Caco-2 (cell line): ENCODE measurements around a stretch of chr16.

DNA sequence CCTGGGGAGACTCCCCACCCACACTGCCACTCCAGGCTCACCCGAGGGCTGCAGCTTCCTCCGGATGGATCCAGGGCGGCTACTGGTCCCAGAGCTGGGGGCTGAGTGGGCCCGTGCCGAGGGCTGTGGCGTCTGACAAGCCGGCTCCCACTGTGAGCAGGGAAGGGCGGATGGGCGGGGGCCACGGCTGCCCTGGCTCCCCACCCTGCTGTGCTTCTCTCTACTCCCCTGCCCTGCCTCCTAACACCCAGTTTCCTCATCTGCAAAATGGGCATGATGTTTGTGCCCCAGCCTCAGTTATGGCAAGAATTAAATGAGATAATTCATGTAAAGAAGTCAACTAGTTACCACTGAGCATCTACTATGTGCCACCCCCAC lies 24.1 kb downstream of the KATNB1 start:
- PRO-cap = no peak
- RRBS = 94% methylated on average over 6 of the region's 10 CpGs

- PRO-cap = no peak
- RRBS = no CpG with 5 or more reads among the region's 13 CpGs
Measured at GRCh38 chr16:57764070-57764723, 28.6 kb downstream of the KATNB1 start.

DNA sequence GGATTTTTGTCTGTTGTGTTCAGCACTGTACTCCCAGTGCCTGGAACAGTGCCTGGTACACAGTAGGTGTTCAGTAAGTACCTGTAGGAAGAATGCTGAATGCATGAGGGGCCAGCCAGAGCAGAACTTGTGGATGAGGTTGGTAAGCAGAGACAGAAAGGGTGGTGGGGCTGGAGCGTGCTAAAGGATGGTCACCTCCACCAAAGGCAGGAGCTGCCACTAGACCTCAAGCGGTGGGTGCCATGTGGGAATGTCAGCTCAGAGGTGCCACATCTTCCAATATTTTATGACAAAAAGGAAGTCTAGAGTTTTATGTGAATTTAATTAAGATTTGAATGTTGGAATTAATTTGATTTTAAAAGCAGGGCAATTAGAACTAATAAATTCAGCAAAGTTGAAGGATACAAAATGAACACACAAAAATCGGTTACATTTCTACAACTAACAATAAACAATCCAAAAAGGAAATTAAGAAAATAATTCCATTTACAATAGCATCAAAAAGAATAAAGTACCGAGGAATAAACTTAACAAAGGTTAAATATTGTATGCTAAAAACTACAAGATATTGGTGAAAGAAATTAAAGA lies 25.6 kb downstream of the KIFC3 start:
- PRO-cap = no peak
- RRBS = no CpG with 5 or more reads among the region's 4 CpGs

- PRO-cap = no peak
- RRBS = 39% methylated on average over 2 of the region's 13 CpGs
Measured at GRCh38 chr16:57797029-57797488, 5.2 kb downstream of the KIFC3 start.

- PRO-cap = no peak
- RRBS = 21% methylated on average over 1 of the region's 7 CpGs
Measured at GRCh38 chr16:57899058-57899424, 71.9 kb downstream of the CNGB1 start.

DNA sequence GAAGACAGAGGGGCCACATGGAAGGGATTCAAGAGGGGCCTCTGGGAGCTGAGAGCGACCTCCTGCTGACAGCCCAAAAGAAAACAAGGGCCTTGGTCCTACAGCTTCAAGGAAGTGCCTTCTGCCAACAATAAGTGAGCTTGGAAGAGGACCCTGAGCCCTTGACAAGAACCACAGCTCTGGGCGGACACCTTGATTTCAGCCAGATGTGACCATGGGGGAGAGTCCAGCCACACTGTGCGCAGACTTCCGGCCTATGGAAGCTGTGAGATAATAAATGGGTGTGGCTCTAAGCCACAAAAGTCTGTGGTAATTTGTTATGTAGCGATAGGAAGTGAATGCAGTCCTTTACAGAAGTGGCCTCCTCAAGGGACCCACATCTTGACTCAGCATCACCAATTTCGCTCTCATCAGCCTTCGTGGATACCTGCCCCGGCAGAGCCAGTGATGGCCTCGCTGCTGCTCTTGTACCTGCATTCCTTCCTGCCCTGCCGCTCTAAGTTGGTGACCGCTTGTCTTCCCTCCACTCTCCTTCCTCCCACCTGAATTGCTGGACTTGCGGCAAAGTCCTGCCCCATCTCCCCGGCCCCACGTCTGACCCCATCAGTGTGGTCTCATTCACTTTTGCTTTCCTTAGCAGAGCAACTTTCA lies 15.8 kb downstream of the CCDC113 start:
- PRO-cap = no peak
- RRBS = no CpG with 5 or more reads among the region's 14 CpGs

- PRO-cap = no peak
- RRBS = no CpG with 5 or more reads among the region's 6 CpGs
Measured at GRCh38 chr16:58448660-58449382, 51.1 kb upstream of the NDRG4 start.

- PRO-cap = no peak
- RRBS = no CpG with 5 or more reads among the region's 5 CpGs
Measured at GRCh38 chr16:58507135-58507544, 7.2 kb downstream of the NDRG4 start.

DNA sequence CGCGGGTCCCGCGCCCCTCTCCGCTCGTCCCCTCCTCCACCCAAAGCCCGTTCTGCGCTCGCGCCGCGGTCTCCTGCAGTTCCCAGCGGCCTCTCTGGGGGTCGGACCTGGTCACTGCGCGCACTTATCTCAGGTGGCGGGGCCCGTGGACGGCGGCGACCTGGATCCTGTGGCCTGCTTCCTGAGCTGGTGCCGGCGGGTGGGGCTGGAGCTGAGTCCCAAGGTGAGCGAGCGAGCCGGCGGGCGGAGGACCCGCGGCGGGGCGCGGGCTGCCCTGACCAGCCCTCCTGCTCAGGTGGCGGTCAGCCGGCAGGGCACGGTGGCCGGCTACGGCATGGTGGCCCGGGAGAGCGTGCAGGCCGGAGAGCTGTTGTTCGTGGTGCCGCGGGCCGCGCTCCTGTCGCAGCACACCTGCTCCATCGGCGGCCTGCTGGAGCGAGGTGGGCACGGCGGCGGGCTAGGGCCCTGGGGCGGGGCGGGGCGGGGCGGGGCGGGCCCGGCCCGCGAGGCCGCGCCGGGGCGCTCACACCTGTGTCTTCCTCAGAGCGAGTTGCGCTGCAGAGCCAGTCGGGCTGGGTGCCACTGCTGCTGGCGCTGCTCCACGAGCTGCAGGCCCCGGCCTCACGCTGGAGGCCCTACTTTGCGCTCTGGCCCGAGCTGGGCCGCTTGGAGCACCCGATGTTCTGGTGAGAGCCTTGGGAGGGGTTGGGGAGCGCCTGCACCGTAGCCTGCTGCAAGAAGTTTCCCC lies 515 bp downstream of the SETD6 start:
- PRO-cap = bidirectional peak, plus-strand start at position 78 of the sequence, minus-strand start at position 96 of the sequence; bidirectional peak, plus-strand start at position 566 of the sequence, minus-strand start at position 432 of the sequence
- RRBS = 4% methylated on average over 20 of the region's 78 CpGs

DNA sequence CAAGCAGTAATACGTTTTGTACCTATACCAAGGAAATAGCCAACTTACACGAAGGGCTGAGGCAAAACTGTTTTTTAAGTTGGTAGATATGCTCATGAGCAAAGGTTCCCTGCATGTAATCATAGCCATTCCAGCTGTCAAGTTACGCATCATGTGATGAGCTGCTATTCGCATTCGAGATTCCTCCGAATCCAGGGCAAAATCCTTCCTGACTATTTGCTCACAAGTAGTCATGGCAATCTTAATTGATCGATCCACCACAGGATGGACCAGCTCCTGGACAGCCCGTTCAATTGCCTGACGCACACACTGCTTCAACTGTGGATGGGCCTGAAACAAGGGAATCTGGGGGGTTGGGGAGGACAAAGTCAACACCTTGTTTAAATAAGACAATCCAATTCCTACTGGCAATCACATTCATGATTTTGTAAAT lies 28.3 kb downstream of the SETD6 start:
- PRO-cap = no peak
- RRBS = no CpG with 5 or more reads among the region's 9 CpGs

- PRO-cap = no peak
- RRBS = no CpG with 5 or more reads among the region's 5 CpGs
Measured at GRCh38 chr16:61872752-61873224, 163.4 kb downstream of the CDH8 start.

GRCh38 chr16:64409800-64410176 lies 712.1 kb downstream of the CDH11 start:
- PRO-cap = no peak
- RRBS = no CpG with 5 or more reads among the region's 4 CpGs

DNA sequence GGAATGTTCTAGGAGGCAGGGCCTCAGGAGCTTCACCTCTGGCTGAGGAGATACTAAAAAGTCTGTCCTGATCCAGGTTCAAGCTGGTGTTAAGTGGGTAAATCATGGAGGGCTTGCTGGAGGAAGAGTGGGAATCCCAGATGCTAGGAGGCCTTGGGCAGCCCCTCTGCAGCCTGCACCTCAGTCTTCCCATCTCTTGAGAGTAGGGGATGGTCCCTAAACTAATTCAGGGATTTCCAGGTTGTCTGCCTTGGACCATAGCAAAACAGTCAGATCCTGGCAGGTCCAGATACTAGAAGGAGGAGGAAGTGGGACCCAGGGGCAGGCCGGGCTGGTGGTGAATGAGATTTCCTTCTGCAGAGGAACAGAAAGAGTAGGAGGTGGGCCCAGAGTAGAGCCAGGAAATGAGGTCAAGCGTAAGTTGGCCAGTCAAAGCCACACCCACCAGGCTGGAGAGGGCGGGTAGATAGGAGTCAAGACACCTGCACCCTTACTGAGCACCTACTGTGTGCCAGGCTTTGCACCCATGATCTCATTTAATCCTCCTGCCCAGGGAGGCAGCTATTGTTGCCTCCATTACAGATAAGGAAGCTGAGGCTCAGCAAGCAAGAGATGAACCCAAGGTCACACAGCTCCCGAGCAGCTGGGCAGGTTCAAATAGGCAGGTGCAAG lies 2.5 kb downstream of the CDH5 start:
- PRO-cap = no peak
- RRBS = no CpG with 5 or more reads among the region's 4 CpGs

DNA sequence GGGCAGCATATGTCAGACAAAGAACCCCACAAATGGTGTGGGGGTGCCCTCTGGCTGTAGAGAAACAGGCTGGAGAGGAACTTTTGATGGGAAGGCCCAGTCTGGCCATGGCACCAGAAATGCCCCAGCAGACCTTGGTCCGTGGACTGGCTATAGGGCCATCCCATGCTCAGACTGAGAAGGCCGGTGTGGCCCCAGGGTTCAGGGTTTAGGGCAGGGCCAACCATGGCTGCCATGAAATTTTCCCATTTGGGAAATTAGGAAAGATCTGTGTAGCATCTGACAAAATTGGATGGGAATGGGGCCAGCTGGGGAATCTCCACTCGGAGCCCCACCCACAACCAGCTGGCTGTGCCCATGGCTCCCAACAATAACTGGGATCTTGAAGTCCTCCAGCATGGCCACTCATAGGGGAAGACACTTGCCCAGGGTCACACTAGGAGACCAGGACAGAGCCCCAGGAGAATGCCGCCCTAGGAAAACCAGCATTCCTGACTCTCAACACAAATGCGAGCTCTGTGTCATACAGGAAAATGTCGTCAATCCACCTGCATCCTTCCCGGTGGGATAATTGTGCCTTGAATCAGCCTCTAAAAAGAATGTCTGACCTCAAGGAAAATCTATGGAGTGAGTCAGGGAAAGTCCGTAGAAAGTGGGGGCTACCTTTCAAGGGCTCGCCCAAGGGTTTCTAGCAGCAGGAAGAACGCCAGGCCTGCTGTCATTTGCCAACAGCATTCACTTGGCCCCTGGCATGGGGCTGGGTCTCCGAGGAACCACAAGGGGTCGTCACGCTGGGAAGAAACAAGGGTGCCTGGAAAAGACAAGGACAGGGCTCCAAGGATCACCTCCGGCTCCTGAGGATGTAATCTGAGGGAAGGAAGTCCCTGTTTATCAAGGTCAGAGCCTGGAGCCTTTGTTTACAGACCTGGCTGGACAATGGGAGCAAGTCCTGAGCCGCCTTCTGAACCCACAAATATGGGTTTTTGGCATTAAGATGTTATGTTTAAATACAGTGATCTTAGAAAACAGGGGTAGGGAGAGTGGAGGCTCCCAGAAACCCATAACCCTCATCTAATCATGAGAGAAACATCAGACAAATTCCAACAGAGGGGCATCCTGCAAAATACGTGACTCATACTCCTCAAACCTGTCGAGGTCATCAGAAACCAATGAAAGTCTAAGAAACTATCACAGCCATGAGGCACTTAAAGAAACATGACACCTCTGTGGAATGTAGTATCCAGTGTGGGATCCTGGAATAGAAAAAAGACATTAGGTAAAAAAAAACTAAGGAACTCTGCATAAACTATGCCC lies 15.9 kb downstream of the CDH5 start:
- PRO-cap = unidirectional peak, minus-strand start at position 1,073 of the sequence
- RRBS = no CpG with 5 or more reads among the region's 17 CpGs

DNA sequence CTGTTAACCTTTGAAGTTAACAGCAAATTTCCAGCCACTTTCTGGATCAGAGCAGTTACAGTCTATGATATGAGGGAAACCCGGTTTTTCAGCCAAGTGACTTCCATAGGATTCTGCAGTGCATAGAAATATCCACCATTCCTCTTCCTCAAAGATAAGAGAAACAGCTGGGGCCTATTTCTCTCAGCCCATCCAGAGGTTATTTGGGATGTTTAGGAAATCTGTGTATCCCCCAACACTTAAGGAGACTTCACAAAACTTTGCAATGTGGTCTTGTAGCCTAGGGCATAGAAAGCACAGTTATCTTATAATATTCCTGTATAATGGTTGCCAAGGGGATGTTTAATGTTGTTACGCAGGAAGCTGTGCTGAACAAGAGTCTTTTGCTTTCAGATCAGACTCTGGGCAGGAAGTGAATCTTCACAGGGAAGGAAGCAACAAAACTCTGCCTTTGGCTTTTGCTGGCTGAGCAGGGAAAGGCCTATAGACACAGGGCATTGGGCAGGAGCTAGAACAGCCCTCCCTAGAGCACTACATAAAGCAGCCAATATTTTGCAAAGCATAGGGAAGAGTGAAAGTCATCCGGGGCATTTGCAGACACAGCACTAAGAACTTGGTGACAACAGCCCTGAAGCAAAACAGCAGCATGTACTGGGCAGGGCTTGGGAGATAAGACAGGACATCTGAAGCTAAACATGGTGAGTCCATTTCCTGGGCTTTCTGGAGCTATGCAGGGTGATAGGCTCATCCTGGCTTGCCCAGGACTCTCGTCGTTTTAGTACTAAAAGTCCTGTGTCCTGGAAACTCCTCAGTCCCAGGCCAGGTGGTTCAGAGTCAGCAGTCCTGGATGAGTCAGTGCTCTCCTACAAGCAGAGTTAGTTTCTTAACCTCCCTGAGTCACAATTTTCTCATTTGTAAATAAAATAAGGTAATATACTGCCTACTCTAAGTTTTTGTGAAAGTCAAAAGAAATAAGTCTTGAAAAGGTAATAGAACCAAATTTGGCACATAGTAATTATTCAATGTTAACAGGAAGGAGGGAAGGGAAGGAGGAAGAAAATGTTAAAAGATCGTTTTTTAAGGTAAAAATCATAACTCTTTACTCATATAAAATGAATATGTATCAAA lies 18.6 kb upstream of the BEAN1 start:
- PRO-cap = unidirectional peak, minus-strand start at position 777 of the sequence
- RRBS = no CpG with 5 or more reads among the region's 6 CpGs

GRCh38 chr16:66516687-66517394 lies 33.1 kb downstream of the TK2 start:
- PRO-cap = bidirectional peak, plus-strand start at chr16:66516924, minus-strand start at chr16:66516950; bidirectional peak, plus-strand start at chr16:66517121, minus-strand start at chr16:66516986
- RRBS = 94% methylated on average over 3 of the region's 17 CpGs

- PRO-cap = no peak
- RRBS = no CpG with 5 or more reads among the region's 6 CpGs
Measured at GRCh38 chr16:66525816-66526347, 24.0 kb downstream of the TK2 start.

DNA sequence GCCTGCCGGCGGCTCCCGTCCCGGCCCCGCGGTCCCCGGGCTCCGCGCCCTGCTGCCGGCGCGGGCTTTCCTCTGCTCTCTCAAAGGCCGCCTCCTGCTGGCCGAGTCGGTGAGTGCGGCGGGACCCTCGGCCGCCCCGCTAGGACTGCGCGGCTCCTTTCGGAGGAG lies 224 bp downstream of the CMTM3 start:
- PRO-cap = bidirectional peak, plus-strand start at position 142 of the sequence, minus-strand start at position 43 of the sequence
- RRBS = no CpG with 5 or more reads among the region's 23 CpGs

GRCh38 chr16:66621587-66622380 lies 17.3 kb downstream of the CMTM3 start:
- PRO-cap = no peak
- RRBS = no CpG with 5 or more reads among the region's 26 CpGs

- PRO-cap = no peak
- RRBS = no CpG with 5 or more reads among the region's 11 CpGs
Measured at GRCh38 chr16:66722672-66723949, 26.6 kb upstream of the CMTM4 start.